Bronchial lymph node (tissue), 1 donor: ENCODE data around the gene UPB1.

DNA sequence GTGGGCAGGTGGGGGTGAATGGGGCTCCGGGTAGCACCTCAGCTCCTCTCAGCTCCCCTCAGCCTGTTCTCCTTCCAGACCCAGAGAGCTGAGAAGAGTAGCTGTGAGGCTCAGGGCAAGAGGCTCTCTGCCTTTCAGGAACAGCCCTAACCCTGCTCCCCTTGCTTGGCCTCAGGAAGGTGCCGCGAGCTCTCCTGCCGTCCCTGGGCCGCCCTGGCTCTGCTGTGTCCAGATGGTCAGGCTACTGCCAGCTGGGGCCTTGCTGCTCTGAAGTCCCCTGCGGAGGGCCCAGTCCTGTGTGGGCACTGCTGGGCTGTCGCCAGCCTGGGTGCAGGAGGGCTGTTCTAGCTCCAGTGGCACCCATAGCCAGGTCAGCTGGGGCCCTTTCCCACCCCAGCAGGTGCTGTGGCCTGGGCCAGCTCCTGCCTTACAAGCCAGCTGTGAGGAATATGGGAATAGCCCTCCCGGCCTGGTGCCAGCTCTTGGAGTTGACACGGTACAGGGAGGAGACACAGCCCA lies 4.1 kb downstream of the DERL3 start:
- PRO-cap = no peak

DNA sequence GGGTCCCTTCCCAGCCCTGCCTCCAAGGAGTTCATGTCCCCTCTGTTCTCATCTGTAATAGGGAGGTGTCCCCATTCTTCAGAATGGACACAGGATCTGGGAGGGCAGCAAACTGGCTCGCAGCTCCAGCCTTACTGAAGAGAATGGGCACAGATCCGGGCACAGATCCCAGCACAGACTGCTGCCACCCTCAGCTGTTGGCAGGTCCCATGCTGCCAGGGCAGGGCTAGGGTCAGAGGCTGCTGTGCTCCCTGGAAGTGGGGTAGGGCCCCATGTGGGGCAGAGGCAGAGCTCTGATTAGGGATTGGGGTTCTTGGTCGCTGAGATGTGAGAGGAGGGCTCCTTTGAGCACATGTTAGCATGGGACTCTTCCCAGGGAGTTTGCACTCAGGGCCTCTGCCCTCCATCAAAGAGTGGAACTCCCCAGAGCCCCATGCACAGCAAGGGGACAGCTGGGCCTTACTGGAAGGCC lies 3.6 kb downstream of the DERL3 start:
- PRO-cap = no peak

DNA sequence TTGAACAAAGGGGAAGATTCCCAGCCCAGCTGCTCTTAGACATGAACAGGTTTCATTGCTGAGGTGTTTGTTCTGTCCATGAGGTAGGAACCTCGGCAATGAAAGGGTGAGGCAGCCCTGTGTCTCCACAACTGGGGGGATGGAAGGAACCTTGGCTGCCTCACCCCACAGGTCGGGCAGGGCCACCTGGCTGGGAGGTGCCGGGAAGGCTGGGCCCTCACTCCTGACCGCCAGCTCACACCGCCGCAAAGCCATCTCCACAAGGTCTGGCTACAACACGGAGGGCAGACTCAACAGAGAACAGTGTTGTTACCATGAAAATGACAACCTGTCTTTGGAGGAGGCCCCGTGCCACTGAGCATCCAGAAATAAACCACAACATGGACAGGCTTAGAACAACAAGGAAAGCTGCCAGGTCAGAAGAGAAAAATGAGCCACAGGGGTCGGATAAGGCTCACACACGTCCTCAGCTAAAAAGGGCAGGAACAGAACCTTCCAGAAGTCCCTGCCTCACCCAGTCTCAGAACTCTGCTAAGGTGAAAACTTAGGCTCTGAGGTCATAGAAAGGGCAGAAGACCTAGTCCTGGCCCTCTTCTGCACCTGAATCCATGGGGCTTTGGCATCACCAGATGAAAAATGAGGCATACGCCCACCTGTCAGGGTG lies 3.0 kb downstream of the DERL3 start:
- PRO-cap = no peak

DNA sequence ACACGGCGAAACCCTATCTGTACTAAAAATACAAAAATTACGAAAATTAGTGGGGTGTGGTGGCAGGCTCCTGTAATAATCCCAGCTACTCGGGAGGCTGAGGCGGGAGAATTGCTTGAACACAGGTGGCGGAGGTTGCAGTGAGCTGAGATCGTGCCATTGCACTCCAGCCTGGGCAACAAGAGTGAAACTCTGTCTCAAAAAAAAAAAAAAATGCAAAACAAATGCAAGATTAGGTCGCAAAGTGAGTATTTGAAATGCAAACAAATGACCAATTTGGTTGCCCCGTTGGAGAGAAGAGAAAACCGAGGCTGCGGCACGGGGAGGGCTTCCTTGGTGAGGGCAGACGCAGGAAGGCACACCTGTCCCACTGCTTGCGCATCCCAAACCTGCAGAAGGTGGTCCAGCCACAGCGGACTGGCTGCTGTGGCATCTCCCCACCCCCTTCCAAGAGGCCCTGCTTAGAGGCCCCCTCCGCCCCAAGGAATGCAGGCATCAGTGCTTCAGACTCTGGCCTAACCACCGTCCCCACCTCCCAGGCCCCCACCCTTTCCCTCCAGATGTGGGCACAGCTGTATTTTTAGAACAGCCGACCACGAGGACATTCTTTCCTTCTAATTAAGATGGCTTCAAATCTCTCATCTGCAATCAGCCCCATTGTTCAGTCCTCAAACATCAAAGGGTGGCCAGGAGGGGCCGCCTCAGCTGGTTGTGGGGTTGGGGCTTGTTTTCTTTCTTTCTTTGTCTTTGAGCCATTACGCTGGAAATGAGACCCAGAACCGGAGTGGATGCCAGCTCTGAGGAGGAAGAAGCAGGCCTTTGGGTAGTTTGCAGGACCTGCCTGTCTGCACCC lies 9.2 kb upstream of the DERL3 start:
- PRO-cap = unidirectional peak, plus-strand start at position 336 of the sequence

DNA sequence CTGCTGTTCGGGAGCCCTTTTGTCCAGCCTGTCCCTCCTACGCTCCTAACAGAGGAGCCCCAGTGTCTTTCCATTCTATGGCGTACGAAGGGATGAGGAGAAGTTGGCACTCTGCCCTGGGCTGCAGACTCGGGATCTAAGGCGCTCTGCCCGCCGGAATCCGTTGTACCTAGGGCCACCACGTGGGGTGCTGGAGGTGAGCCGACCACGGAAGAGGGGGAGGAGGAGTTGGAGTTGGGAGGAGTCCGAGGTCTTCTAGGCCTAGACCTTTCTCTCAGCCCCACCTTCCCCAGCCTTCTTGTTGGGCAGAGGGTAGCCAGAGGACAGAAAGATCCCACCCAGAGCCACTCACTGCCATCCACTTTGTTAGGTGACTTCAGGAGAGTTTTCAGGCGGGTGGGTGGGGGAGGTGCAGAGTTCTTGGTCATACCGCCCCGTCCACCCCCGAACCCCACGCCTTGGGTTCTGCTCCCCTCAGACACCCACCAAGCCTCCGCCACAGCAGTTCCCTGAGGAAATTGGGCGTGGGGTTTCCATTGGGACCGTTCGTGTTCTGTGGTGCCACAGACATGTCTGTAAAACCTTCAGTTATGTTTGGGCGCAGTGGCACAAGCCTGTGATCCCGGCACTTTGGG lies 1.3 kb downstream of the MIF start:
- PRO-cap = unidirectional peak, minus-strand start at position 171 of the sequence

DNA sequence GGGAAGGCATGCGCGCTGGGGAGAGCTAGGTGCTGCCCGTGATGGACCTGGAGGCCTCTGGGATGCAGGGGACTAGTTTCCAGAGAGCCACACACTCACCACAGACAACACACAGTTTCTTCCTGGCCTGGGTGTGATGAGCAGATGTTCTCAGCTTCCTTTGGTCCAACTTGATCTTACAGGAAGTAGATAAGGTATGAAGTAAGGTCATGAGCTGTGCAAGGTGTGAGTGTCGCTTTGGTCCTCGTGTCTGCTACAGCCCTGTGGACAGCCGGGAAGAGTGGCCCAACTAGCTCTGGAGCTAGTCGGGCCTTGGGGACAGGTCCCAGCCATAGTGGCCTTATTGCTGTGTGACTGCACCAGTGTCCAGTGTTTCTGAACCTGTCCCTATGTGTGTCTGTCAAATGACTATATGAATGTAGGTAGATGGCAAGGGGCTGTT lies 27.2 kb upstream of the SUSD2 start:
- PRO-cap = no peak

- PRO-cap = no peak
Measured at GRCh38 chr22:24176360-24176928, 4.8 kb upstream of the SUSD2 start.

DNA sequence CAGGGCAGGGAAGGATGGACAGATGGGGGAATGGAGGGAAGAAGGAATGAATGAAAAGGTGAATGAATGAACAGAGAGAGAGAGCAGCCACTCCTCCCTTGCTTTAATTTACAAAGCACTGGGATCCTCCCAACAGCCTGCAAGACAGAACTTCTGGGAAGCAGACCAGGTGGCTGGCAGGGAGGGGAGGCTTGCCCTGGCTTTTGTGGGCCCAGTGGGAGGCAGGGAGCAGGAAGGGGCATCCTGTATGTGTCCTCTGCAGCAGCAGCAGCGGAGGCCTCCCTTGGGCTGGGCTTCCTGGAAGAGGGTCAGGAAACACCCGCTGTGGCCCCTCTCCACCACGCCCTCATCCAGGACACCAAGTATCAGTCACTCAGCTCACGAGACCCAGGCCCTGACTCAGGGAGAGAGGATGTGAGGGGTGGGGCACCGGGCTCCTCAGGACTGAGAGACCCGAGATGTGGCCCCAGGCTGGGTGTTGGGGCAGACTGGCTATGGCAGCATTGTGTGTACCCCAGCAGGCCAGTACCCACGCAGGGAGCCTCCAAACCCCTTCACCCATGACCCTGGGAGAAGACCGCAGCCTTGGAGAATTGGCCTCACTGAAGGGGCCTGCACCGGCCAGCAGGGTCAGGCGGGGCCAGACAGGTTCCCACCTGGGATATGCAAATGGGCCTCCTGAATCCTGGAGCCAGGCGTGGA lies 1.3 kb downstream of the GGT5 start:
- PRO-cap = no peak

- PRO-cap = no peak
Measured at GRCh38 chr22:24264036-24264855, 6.4 kb upstream of the SPECC1L start.

DNA sequence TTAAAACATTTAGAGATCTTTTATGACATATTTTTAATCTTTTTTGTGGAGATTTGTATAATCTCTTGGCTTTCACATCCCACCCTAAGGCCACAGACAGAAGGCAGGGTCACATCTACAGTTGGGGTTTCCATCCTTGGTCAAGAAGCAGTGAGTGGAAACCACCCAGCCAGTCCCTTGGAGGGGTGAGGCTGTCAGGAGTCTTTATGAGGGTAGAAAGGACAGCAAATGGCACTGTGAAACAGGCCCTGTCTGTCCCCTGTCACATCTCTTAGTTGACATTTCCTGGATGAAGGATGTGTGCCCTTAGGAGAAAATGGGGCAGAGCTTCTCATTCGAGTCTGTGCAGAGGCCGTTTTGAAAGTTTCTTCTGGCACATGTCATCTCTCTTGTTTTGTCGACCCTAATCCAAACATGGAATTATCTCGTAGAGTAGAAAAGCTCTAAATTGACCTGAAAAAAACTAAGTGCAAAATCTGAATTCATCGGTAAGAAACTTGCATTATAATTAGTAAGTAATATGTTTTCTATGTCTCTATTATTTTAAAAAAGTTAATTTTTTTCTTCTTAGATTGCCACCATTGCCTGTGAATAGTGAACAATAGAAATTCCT lies 24.4 kb upstream of the ADORA2A start:
- PRO-cap = no peak

GRCh38 chr22:24424962-24425455 lies 2.4 kb upstream of the ADORA2A start:
- PRO-cap = no peak

DNA sequence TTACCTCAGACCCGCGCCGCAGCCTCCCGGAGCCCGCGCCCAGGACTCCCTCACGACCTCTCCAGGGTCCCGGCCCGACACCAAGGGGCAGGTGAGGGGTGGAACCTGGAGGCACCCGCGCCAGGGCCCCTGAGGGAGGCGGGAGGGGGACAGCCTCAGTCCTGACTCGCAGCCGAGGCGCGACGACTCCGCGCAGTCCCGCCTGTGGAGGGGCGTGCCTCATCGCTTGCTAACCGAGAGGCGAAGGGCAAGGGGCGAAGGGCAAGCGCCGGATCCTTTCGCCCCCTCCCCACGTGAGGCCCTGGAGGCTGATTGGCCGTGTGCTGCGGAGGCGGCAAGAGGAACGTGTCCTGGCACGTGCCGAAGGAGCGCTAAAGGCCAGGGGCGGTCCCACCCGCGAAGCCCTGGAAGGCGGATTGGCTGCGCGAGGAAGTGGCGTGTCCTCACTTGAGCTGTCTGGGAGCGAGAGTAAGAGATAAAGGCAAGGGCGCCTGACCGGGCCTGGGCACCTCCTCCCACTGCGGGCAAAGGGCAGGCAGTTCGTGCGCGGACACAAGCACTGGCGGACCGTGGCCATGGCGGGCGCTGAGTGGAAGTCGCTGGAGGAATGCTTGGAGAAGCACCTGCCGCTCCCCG lies at the start of gene UPB1:
UPB1 (plus strand) TSS at position 504 of the 636 bp plus-strand sequence.
- PRO-cap = no peak

GRCh38 chr22:24549921-24551064 lies 4.6 kb downstream of the GUCD1 start:
- PRO-cap = no peak

DNA sequence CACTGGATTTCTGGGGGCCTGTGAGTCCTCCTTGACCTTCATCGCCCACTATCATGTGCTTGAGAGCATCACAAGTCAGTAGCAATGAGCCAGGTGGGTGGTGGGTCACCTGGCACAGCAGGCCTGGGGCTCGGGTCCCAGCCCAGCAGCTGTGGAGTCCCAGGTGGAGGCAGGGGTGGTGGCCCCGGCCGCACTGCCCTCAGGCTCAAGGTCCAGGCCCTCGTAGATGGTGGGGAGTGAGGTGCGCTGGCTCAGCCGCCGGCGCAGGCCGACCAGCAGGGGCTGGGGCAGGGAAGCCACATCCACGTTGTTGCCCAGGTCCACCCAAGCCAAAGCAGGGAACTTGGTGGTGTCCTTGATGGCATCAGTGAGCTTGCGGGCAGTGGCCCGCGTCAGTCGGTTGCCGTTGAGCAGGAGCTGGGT lies 7.1 kb downstream of the LRRC75B start:
- PRO-cap = no peak

DNA sequence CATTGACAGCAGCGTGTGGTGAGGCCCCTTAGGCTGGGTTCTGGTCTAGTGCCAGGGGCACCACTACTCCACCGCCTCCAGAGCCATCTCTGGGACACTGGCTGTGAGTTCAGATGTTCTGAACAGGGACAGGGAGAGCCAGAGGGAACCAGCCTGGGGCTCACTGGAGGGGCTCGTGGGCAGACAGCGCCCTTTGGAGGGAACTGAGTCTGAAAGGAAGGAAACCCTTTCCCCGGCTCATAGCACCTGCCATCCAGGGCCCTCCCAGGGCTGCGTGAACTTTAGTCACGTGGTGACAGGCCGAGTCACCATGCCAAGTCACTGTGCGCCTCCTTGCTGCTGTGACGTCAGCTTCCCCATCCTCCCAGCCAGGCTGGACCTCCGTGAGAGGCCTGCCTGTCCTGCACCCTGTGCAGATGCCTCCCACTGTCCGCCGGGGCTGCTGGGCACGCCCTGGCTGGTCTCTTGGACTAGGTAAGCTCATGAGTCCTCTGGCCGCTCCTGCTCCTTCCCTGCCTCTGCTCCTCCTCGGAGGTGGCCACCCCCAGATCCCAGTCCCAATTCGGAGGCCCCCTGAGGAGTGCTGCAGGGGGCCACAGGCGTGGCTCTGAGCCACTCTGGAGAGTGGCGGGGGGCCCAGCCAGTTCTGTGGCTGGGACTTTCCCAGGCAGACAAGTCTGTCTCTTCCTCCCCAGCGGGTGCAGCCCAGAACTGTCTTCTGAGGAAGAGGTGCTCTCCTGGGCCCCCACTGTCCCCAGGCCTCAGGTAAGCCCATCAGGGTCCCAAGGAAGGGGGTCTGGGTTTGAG lies 4.5 kb downstream of the GGT1 start:
- PRO-cap = no peak

DNA sequence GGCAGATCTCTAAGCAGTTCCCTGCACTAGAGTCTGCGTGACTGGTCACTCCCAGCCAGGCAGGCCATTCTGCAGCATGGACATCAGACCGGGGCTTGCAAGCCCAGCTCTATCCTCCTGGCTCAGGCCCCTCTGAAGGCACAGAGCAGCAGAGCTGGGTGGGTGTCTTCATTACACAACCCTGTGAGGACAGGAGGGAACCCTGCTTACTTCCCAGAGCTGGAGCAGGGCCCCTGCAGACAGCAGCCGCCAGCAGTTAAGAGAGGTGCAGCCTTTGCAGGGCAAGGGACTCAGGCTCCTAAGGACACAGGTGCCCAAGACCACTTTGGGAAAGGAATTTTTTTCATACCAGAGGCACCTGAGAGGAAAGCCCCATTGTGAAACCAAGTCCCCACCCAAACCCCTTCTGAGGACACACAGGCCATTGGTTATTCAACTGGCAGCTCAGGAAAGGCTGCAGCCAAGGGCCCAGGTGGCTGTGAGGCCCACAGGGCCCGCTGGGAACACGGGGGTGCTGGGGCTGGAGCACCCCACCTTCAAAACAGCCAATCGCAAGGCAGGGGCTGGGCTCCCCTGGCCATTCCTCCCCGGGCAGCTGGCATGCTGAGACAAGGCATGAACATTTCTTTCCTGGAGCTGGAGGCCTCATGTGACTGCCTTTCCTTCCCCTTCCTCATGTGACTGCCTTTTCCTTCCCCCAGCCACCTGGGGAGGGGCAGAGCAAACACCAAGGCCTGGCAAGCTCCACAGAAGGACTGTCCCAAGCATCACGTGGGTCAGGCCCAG lies 77.0 kb downstream of the PIWIL3 start:
- PRO-cap = no peak

DNA sequence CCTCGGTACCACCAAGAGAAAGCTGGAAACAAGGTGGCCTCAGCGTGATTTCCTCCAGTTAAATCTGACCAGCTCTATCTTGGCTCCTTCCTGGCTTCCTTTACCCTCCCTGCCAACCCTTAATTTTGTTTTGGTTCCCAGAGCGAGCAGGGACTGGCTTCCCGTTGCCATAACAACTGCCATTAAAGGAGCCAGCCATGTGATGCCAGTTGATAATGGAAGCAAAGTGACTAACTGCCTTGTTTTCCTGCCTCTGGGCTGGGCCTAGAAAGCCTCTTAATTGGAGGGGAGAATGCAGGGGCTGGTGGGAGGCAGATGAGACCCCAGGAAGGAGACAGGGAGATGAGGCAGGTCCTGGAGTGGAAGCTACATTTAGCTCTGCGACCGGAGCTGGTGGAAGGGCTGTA lies 4.4 kb downstream of the SGSM1 start:
- PRO-cap = unidirectional peak, minus-strand start at position 102 of the sequence

DNA sequence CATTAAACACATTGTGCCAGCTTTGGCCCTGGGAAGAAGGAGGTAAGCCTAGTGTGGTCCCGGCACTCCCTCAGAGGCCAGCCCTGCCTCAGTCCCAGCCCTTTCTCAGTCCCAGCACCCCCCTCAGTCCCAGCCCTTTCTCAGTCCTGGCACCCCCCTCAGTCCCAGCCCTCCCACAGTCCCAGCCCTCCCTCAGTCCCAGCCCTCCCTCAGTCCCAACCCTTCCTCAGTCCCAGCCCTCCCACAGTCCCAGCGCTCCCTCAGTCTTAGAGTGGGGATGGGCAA lies 51.6 kb upstream of the CRYBB3 start:
- PRO-cap = no peak

DNA sequence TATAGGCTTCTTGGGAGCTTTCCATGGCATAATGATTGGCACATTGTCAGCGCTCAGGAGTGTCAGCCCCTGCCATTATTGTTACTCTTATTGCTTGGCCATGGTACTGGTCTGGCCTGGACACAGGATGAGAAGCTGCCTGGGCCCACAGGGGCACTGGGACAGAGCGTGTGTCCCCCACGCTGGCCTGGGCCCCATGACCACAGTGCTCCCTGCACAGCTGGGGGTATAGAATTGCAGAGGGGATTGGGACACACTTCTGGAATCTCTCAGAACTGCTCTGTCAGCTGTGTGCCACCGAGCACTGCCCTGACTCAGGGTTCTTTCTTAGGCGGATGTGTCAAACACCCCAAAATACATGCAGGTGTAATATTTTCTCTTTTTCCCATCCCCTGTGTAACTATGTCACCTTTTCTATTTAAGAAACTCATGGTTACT lies 37.5 kb upstream of the CRYBB3 start:
- PRO-cap = no peak

GRCh38 chr22:25402912-25403445 lies 161.5 kb upstream of the GRK3 start:
- PRO-cap = no peak